ENCODE data around the gene CYP46A1.

DNA sequence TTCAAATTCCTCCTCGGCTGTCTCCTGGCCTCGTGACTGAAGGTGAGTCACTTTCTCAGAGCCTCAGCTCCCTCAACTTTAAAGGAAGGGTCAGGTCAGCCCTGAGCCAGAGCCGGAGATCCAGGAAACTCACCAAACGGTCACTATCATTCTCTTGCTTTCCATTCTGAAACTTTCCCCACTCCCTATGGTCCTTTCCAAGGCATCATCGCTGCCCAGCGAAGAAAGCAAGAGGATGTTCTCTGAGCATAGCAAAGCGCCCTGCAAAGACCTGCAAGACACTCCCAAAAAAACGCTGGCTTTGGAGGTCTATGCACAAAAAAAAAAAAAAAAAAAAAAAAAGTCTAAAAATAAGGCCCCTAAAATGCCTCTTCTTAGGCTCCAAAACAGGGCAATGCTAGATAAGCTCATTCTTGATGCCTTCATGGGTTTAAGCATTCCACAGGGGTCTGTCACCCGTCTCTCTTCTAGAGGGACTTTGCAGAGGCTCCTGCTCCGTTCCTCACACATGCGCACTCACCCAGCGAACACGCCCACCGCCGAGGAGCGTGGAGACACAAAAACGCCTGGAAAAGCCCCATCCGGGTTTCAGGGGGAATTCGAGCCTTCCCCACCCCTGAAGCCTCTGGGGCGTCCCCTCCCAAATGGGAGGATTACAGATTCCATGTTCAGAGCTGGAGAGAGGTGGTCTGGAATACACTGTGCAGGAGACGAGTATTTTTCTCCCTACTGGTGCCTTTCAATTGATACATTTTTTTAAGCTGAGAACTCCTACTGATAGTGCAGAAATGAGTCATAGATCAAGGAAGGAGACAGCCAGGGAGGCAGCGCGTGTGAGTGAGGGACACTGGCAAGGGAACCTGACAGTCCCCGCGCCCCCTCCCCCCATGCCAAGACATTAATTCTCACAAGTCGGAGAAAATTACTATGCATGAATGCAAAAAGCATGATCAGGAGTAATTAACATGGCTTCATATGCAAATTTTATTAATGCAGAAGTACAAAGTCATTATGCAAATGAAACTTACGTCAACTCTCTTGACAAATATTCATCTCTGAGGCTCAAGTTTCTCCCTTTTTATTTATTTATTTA is 37.1 kb downstream of the BCL11B start:
- RRBS = no CpG with 5 or more reads among the region's 27 CpGs
CAGE:
- cytosol, long polyA plus RNA = no peak
- long polyA plus RNA = no peak
- nucleus, long polyA plus RNA = no peak

- RRBS = 1% methylated on average over 7 of the region's 34 CpGs
CAGE:
- cytosol, long polyA plus RNA = no peak
- long polyA plus RNA = no peak
- nucleus, long polyA plus RNA = no peak
Measured at GRCh38 chr14:99245087-99245759, 26.8 kb downstream of the BCL11B start.

- RRBS = no CpG with 5 or more reads among the region's 9 CpGs
CAGE:
- cytosol, long polyA plus RNA = no peak
- long polyA plus RNA = no peak
- nucleus, long polyA plus RNA = no peak
Measured at GRCh38 chr14:99256122-99256498, 15.9 kb downstream of the BCL11B start.

DNA sequence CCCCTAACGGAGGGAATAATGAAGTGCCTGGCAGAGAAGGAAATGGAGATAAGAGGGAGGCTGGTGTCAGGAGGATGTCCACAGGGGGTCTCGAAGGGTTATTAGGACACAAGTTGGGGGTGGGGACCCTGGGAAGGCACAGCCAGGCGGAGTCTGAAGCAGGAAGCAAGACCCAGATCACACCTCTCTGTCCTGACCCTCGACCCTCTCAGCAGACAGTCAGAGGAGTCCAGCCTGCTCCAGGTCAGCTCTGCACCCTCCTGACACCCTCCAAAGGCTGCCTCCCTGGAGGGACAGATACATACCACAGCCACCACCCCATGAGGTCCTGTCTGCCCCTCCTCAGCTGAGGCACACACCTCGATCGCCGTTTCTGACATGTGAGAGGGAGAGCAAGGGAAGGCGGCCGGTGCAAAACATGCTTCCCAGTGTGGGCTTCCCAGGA is 9.0 kb downstream of the BCL11B start:
- RRBS = no CpG with 5 or more reads among the region's 9 CpGs
CAGE:
- cytosol, long polyA plus RNA = no peak
- long polyA plus RNA = no peak
- nucleus, long polyA plus RNA = no peak

- RRBS = no CpG with 5 or more reads among the region's 29 CpGs
CAGE:
- cytosol, long polyA plus RNA = no peak
- long polyA plus RNA = no peak
- nucleus, long polyA plus RNA = no peak
Measured at GRCh38 chr14:99320024-99320633, 48.1 kb upstream of the BCL11B start.

GRCh38 chr14:99413118-99413466 is 67.6 kb downstream of the SETD3 start:
- RRBS = no CpG with 5 or more reads among the region's 6 CpGs
CAGE:
- cytosol, long polyA plus RNA = no peak
- long polyA plus RNA = no peak
- nucleus, long polyA plus RNA = no peak

DNA sequence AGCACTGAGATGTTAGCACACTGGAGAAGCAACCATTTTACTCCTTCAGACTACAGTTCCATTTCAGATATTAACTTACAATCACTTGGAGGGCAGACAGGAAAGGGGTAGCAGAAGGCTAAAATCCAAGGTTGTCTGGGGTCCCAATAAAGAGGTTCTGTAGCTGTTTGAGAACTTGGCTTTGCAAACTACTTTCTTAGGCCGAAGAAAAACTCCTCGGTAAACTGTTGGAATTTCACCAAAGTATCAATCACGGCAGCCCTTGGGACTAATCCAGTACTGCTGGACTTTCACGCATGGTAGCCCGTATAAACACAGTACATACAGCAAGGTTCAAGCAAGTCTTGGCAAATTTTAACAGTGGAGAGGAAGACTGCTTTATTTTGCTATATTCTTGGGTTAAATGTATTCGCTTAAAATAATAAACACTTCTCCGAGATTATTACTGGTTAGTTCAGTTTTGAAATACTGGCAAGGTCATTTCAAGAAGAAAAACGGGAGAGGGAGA is 1.5 kb downstream of the SETD3 start:
- RRBS = no CpG with 5 or more reads among the region's 8 CpGs
CAGE:
- cytosol, long polyA plus RNA = no peak
- long polyA plus RNA = no peak
- nucleus, long polyA plus RNA = no peak

DNA sequence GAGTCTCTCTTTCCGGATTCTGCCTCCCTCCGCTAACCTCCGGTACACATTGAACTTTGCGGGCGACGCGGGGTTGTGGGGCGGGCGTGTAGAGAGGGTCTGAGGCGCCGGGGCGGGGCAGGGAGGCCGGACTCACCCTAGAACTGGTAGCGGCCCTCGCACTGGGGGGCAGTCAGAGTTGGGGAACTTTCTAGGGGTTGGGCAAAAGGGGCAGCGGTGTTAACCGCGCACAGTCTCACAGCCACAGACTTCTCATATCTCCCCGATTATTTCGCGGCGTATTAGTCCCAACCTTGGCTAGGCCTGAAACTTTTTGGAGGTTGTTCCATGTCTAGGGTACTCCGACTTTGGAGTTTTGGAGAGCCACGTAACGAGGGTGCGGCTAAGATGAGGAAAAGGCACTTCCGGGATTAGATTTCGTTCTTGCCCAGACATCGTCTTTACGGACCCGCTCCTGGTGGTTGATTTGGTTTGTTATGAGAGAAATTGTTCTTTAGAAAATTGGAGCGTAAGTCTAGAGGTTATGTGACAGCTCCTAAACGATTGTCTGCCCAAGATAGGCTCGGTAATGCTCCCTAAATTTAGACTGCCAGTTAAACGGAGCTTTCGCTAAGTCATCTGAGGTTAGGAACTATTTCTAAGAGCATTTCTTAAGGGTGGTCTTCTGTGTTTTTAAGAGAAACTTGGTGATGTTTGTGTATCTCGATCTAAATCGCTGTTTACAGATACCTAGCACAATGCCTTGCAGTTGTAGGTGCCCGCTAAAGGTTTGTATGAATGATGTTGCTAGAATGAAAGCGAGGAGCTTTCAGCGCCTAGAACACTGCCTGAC is 580 bp downstream of the CCNK start:
- RRBS = under 1% methylated on average over 9 of the region's 41 CpGs
CAGE:
- cytosol, long polyA plus RNA = no peak
- long polyA plus RNA = no peak
- nucleus, long polyA plus RNA = no peak

GRCh38 chr14:99565296-99565802 is 38.7 kb downstream of the CCDC85C start:
- RRBS = no CpG with 5 or more reads among the region's 5 CpGs
CAGE:
- cytosol, long polyA plus RNA = no peak
- long polyA plus RNA = no peak
- nucleus, long polyA plus RNA = no peak

DNA sequence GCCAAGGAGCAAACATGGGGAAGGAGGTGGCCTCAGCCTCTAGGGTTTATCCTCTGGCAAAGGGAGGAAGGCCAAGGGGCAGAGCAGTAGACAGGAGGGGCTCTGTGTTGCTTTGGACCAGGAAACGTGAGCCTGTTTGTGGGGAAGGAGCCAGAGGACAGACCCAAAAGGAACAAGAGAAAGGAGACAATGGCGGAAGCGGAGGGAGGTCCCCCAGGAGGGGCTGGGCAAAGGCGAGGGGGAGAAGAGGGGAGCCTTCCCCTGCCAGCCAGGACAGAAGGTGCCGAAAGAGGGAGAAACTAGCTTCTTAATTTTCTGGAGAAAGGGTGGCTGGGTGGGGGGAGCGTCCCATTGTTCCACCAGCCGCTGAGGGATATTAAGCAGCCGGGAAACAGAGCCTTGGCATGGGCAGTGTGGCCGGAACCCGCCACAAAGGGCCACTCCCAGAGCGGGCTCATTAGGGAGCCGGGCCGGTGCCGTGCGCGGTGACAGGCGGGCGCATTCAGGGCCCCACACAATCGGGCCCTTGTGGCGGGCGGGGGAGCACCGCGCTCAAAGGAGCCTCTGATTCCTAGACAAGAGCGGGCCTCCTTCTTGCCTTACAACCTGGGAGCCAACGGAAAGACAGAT is 11.2 kb downstream of the CCDC85C start:
- RRBS = 79% methylated on average over 4 of the region's 25 CpGs
CAGE:
- cytosol, long polyA plus RNA = no peak
- long polyA plus RNA = no peak
- nucleus, long polyA plus RNA = no peak

- RRBS = under 1% methylated on average over 17 of the region's 79 CpGs
CAGE:
- cytosol, long polyA plus RNA = start-site peak on the plus strand at chr14:99684266-99684291, 5 reads
- long polyA plus RNA = no peak
- nucleus, long polyA plus RNA = start-site peak on the plus strand at chr14:99684199-99684601, 13 reads
Measured at GRCh38 chr14:99684138-99684843, at the start of gene CYP46A1. TSS of gene CYP46A1 (plus strand) at chr14:99684298.

DNA sequence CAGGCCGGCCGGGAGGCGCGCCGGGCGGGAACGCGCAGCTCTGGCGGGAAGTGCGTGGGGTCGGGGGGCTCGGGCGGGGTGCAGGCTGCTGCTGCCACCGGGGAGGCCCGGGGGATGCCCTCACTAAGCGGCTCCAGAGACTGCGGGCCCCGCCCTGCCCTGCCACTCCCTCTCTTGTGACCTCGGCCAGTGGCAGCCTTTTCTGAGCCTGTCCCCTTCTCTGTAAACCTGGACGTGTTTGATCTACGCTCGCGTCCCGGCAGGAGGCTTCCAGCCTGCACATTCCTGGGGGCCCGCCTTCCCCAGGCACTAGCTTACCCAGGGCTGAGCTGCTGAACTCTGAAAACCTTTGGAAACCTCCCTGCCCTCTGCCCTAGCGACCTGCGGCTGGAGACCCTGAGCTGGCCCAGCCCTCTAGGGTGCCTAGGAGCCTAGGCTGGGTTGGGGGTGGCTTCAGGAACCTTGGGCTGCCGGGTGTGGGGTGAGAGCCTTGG is 46.4 kb downstream of the CYP46A1 start:
- RRBS = 3% methylated on average over 9 of the region's 28 CpGs
CAGE:
- cytosol, long polyA plus RNA = no peak
- long polyA plus RNA = no peak
- nucleus, long polyA plus RNA = no peak

- RRBS = no CpG with 5 or more reads among the region's 21 CpGs
CAGE:
- cytosol, long polyA plus RNA = no peak
- long polyA plus RNA = no peak
- nucleus, long polyA plus RNA = no peak
Measured at GRCh38 chr14:99809325-99810330, 16.4 kb downstream of the EML1 start.

DNA sequence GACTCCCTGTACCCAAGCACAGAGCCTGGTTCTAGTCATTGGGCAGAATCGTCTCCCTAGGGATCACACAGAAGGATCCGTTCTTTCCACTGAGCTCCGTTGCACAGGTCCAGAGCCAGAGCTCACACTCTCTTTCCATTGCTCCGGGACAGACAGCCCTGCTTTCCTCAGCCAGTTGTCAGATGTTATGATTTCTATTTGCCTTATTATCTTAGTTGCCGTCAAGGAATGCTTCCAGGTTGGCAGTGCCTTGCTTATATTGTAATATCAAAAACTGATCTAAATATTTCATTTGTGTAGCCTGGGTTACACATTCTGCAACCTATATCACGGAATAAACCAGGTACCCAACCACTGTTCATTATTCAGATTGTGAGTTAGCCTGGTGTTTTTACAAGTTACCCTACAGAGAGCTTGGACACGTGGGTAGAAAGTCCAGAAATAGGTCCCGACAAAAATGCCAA is 17.8 kb upstream of the EVL start:
- RRBS = no CpG with 5 or more reads among the region's 8 CpGs
CAGE:
- cytosol, long polyA plus RNA = no peak
- long polyA plus RNA = no peak
- nucleus, long polyA plus RNA = no peak

GRCh38 chr14:100074719-100075451 is 9.7 kb downstream of the EVL start:
- RRBS = no CpG with 5 or more reads among the region's 7 CpGs
CAGE:
- cytosol, long polyA plus RNA = no peak
- long polyA plus RNA = no peak
- nucleus, long polyA plus RNA = no peak

DNA sequence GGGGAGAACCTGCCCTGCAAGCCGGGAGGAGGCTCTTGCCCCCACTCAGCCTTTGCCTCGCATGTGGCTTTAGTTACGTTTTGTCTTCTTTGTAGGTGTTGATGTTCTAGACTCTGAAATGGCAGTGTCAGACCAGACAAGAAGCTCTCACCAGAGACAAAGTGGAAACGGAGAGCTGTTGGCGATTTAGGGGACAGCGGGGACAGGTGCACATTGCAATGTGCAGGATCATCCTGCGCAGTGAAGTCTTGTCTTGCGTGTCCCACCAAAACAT is 40.6 kb downstream of the EVL start:
- RRBS = no CpG with 5 or more reads among the region's 8 CpGs
CAGE:
- cytosol, long polyA plus RNA = no peak
- long polyA plus RNA = no peak
- nucleus, long polyA plus RNA = no peak

- RRBS = 95% methylated on average over 5 of the region's 9 CpGs
CAGE:
- cytosol, long polyA plus RNA = no peak
- long polyA plus RNA = no peak
- nucleus, long polyA plus RNA = no peak
Measured at GRCh38 chr14:100106588-100107111, 41.4 kb downstream of the EVL start.

DNA sequence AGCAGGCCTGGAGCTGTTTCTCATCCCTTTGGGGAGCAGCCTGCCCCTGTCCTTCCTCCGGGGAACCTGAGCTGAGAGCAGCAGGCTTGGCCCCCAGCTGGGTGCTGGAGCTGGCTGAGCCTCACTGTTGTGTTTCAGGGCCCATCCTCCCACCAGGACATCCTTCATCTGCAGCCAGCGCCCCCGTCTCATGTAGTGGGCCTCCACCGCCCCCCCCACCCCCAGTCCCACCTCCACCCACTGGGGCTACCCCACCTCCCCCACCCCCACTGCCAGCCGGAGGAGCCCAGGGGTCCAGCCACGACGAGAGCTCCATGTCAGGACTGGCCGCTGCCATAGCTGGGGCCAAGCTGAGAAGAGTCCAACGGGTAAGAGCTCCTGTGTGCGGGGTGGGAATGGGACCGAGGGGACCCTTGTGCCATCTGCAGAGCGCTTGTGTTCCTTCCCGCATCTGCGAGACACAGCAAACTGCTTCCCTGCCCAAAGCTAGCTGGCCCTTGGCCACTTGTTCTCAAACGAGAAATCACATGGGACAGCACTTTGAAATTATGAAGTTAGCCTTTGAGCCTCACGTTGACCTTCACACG is 31.0 kb downstream of the DEGS2 start:
- RRBS = no CpG with 5 or more reads among the region's 17 CpGs
CAGE:
- cytosol, long polyA plus RNA = no peak
- long polyA plus RNA = no peak
- nucleus, long polyA plus RNA = no peak

DNA sequence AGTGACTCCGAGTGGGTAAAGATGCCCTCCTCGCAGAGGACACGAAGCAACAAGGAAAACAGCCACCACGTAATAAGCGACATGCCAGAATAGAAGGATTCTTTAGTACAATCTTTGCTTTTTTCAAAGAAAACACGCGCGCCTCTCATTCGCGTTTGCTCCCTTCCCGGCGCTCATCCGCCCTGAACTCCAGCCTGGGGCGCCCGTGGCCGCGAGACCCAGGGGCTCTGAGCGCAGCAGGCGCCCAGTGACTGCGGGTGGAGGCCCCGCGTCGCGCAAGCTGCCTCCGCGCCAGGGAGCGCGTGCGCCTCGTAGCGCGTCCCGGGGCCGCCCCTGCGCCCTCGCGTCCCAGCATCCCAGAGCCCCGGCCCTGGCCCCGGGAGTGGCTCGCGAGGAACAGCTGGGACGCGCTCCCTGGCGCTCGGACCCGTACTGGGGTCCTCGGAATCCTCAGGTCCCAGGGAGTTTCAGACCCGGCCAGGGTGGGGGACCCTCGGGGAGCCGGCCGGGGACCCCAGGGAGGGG is 535 bp downstream of the DEGS2 start:
- RRBS = 3% methylated on average over 13 of the region's 51 CpGs
CAGE:
- cytosol, long polyA plus RNA = no peak
- long polyA plus RNA = no peak
- nucleus, long polyA plus RNA = no peak

DNA sequence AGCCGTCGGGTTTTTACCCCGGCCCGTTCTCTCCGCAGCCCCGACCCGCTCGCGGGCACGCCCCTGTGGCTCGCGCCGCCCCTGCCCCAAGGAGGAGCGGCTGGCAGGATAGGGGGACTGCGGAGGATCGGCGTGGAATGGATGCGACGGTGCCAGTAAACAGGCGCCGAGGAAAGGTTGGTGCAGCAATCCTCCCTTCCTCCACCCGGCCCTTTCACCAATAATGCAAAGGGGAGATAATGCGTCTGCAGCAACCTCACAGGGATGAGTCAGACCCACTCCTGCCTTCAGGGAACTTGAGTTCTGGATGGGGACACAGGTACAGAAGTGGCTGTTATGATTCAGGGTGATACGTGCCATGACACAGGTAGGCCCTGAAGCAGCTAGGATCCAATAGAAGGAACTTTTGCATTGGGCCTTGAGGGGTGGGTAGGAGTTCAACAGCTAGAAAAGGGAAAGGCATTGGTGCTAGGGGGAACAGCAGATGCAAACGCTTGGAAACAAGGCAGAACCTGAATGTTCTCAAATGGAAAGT is 578 bp upstream of the DEGS2 start:
- RRBS = 2% methylated on average over 3 of the region's 25 CpGs
CAGE:
- cytosol, long polyA plus RNA = no peak
- long polyA plus RNA = no peak
- nucleus, long polyA plus RNA = no peak

All from H1 (cell line).